Mesenteric fat pad (tissue), 1 donor: ENCODE data around the genes PCK1, PMEPA1, C20orf85 and TUBB1.

DNA sequence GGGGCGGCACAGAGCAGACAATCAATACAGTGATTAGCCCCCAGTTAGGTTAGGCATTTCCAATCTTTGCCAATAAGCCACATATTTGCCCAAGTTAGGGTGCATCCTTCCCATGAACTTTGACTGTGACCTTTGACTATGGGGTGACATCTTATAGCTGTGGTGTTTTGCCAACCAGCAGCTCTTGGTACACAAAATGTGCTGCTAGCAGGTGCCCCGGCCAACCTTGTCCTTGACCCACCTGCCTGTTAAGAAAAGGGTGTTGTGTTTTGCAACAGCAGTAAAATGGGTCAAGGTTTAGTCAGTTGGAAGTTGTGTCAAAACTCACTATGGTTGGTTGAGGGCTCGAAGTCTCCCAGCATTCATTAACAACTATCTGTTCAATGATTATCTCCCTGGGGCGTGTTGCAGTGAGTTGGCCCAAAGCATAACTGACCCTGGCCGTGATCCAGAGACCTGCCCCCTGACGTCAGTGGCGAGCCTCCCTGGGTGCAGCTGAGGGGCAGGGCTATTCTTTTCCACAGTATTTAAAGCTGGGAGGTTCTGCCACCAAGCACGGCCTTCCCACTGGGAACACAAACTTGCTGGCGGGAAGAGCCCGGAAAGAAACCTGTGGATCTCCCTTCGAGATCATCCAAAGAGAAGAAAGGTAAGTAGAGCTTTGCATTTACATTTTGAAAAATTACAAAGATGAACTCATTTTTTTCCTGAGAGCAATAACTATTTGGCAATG, at the start of gene PCK1:
Gene PCK1, plus strand, starts transcription at position 556 of the 733 bp plus-strand sequence.
- PRO-cap: no peak

GRCh38 chr20:57562852-57563925, 2.3 kb downstream of the PCK1 start:
- PRO-cap: no peak

DNA sequence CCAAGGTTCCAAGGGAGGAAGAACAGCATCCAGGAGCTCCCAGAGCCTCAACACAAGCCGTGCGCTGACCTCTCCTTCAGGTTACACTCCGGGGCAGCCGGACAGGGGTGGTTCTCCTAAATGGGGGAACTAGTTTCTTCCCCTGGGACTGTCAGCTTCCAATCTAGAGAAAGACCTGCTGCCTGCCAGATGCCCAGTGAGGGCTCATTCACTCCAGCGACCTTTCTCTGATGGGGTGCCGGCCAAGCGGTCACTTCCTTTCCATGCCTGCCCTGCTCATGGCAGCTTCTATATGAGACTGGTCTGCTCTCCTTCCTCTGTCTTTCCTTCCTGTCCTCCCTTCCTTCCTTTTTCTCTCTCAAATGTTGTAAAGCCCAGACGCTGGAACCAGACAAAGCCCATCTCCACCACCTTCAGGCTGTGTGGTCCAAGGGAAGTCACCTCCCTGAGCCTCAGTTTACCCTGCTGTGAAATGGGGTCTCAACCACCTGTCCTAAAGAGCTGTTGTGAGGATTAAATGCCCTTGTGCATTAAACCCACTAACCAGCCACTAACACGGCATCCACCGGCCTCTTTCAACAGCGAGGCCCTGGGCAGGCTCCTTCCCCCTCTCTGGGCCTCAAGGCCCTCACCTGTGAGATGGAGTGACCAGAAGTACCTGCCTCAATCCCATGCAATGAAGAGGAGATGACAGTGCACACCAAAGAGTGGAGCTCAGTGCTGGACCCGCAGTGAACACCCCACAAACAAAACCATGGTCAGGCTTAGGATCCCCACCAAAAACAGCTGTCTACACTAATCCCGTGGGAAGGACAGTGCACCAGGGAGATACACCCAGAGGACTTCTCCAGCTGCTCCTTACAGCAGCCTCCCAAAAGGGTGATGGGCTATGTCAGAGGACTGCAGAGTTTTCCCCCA, 23.5 kb downstream of the PMEPA1 start:
- PRO-cap: no peak

GRCh38 chr20:57709882-57710870, at the start of gene PMEPA1:
Gene PMEPA1, minus strand, starts transcription at chr20:57710015.
- PRO-cap: bidirectional peak, plus-strand start at chr20:57710181, minus-strand start at chr20:57709954

- PRO-cap: no peak
Observed at GRCh38 chr20:58085131-58085538, 65.6 kb upstream of the C20orf85 start.

GRCh38 chr20:58129449-58129829, 21.3 kb upstream of the C20orf85 start:
- PRO-cap: no peak

DNA sequence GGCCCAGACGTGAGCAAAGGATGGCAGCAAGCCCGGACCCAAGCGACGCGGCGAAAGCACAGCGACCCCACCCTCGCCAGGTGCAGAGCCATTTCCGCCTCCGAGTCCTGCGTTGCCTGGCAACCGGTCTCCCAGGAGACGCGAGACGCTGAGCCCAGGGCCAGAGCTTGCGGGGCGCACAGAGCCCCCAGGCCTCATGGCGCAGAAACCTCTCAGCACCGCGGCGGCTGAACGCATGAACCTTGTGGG, at the start of gene C20orf85:
Gene C20orf85, plus strand, starts transcription at position 134 of the 249 bp plus-strand sequence.
- PRO-cap: no peak

DNA sequence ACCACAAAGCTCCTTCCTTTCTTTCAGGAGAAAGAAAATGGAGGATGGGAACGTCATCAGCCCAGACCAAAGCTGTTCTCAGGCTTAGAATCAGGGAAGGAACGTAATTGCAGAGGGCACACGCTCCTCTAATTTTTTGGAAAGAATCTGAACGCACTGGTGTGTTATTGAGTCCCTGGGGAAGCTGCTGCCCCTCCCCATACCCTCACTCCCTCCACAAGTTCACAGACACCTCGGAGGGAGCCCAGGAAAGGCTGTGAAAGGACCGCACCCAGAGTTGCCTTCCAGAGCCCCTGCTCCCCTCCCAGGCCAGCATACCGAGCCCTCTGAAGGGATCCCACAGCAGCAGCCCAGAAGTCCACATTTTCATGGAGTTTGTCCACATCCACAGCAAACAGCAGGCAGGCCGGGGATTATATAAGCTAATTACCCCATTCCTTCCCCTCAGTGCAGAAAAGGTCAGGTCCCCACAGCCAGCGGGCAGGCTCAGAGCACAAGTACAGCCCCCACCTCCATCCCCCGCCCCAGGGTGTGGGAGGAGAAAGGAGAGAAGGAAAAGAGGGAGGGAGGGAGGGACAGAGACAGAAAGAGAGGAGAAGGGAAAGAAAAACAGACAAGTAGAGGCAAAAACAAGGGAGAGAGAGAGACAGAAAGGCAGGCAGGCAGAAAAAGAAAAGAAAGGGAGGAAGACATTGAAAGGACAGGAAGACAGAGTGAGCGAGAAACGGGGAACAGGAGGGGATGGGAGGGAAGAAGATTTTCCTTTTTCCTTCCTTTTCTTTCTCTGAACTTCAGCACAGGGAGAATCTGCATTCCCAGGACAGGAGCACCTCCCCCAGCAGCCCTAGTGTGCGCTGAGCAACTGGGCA, 24.2 kb downstream of the C20orf85 start:
- PRO-cap: no peak

DNA sequence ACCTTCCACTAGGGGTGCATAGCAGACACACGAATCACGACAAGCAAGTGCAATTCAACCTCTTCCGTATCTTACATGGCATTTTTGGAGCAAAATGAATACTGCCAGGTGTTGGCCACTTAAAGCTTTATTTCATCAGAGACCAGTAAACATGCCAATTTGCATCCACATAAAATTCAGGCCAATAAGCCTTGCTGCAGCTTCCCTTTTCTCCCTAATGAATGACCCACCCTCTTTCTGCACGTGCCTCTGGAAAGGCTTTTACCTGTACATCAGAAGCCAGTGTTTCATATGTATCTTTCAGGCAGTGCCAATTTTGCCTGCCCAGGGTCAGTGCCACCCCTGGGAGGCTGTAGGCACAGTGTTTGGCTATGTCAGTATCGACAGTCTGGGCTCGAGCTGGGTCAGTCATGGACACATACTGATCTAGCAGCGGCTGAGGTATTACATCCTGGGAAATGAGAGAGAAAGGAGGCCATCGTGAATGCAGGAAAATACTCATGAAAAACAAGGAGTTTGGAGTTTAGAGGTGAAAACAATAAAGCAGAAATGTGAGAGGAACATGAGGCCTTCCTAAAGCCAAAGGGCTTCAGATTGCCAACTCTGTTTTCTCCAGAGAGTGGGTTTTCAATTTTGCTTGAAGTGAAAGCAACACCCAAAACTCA, 11.1 kb upstream of the ANKRD60 start:
- PRO-cap: no peak

- PRO-cap: no peak
Observed at GRCh38 chr20:58269037-58269482, 40.5 kb upstream of the RAB22A start.

DNA sequence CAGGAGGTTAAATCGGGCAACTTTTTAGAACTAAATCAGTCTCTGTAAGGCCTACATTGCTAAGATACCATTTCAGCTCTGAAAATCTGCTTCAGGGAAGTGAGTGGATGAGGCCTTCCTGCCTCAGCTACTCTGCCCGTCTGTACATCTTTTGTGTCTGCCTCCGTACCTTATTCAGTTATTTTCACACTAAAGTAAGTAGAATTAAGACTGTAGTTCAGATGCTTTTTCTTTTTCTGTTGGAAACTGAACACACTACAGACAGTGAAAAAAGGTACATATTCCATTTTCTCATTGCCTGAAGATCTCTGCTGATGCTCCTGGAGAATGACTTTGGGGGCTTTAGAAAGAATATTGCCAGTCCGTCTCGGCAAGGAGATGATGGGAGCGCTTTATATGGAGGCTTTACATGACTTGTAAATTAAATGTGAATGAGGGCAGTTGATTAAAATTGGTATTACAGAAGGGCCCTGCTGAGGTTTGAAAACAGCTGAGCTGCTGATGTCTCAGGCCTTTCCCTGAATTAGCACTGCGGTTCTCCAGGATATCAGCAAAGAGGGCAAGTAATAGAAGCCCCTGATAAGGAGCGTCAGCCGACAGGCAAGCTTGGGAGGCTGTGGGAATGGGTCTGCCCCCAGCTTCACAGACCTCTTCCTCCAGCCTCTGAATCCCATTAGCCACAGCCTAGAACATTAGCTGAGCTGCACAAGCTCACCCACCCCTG, 59.6 kb downstream of the VAPB start:
- PRO-cap: no peak

DNA sequence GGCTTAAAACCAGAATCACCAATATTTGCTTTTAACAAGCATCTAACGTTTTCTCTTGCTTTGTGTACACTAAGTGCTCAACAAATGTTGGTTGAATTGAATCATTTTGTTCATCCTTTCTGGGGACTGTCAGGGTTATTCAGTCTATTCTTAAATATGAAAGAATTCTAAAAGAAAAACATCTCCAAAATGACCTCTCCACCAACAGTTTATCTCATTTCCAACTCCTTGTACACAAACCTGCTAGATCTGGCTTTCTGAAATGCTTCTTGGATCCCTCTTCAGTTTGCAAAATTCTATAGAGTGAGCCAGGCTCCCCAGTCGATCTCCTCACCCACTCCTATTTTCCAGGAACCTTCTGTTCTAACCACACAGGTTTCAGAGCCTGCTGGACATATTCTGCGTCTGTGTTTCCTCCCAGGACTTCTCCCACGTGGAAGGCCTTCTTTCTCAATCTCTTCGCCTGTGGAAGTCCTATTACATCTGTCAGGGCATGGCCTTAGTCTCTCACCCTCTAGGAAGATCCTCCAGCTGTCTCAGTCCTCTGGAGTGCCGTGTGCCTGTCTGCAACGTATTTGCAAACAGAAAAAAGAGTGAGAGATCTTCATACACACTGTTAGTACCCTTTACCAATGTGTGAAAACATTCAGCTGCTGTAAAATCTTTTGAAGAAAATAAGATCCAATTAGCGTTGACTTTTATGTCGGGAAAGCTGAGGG, 1.8 kb upstream of the NPEPL1 start:
- PRO-cap: no peak

DNA sequence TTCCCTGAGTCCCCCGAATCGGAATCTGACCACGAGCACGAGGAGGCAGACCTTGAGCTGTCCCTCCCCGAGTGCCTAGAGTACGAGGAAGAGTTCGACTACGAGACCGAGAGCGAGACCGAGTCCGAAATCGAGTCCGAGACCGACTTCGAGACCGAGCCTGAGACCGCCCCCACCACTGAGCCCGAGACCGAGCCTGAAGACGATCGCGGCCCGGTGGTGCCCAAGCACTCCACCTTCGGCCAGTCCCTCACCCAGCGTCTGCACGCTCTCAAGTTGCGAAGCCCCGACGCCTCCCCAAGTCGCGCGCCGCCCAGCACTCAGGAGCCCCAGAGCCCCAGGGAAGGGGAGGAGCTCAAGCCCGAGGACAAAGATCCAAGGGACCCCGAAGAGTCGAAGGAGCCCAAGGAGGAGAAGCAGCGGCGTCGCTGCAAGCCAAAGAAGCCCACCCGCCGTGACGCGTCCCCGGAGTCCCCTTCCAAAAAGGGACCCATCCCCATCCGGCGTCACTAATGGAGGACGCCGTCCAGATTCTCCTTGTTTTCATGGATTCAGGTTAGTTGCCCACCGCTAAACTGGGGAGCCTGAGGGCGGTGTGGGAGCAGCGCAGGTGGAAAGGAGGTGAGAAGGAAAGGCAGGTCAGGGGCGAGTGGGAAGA, 50.8 kb upstream of the GNAS start:
- PRO-cap: no peak

DNA sequence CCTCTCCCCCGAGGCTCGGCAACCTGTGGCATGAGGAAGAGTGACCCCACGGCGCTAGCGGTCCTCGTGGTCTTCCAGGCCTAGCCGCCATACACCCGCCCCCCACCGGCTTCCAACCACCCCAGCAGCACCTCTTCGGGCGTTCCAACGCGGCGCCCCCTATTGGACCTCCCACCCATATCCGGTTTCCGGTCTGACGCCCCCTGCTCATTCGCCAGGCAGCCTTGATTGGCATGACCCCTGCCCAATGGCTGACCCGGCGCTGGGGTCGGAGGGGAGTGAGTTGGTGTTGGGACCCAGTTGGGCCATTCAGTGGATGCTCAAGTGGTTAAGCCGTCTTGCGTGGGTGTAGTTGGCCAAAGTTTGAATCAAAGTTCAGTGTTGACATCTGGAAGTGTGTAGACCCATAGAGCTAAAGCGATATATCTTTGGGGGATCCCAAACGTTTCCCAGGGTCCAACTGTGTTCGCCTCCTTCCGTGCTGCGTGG, 40.4 kb upstream of the GNAS start:
- PRO-cap: no peak

GRCh38 chr20:58901104-58901835, 10.0 kb downstream of the GNAS start:
- PRO-cap: no peak

GRCh38 chr20:58992962-58994060, 12.3 kb downstream of the NELFCD start:
- PRO-cap: no peak

DNA sequence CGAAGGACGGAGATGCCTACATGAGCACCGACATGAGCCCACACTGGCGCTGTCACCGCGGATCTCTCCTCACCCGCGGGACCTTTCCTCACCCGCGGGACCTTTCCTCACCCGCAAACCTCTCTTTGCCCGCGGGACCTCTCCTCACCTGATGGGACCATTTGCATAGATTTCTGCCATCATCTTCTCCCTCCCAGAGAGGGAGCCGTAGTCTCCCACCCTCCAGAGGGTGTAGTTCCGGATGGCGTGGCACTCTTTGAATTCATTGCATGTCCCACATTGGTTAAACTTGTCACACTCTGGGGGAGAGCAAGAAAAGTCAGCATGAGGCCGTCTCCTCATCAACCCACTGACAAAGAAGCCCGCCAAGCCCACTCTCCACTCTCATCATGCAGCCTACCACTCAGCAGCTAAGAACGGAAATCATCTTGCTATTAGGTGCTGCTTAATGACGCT, 9.6 kb downstream of the CTSZ start:
- PRO-cap: no peak

GRCh38 chr20:59005869-59006562, 1.0 kb downstream of the CTSZ start:
- PRO-cap: no peak

GRCh38 chr20:59018899-59019573, at the start of gene TUBB1:
Gene TUBB1, plus strand, starts transcription at chr20:59019429.
- PRO-cap: no peak

DNA sequence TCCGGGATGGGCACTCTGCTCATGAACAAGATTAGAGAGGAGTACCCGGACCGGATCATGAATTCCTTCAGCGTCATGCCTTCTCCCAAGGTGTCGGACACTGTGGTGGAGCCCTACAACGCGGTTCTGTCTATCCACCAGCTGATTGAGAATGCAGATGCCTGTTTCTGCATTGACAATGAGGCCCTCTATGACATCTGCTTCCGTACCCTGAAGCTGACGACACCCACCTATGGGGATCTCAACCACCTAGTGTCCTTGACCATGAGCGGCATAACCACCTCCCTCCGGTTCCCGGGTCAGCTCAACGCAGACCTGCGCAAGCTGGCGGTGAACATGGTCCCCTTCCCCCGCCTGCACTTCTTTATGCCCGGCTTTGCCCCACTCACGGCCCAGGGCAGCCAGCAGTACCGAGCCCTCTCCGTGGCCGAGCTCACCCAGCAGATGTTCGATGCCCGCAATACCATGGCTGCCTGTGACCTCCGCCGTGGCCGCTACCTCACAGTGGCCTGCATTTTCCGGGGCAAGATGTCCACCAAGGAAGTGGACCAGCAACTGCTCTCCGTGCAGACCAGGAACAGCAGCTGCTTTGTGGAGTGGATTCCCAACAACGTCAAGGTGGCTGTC, 4.7 kb downstream of the TUBB1 start:
- PRO-cap: no peak